ENCODE data around the gene PHF19.

DNA sequence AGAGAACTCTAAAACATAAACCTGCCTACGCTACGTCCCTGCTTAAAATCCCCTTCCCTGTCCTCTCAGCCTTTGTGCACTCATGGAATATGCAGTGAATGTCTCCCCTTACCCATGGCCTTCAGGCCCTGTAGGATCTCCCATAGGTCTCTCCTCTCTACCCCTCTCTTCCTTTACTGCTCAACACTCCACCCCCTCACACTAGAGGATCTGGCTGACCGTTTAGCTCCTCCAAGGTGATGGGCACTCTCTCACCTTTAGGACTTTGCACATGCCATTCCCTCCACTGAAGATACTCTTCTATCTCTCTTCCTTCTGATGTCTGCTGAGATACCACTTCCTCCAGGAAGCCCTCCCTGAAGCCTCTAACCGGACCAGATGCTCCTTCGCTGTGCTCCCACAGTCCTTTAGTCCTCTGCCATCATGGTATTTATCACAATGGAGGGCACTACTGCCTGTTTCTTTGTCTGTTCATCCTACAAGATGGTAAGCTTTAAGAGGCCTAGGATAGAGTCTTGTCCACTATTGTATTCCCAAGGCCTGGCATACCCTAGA, 20.0 kb downstream of the ORM2 start:
- PRO-cap = no peak
- RRBS, 2 experiments = no CpG with 5 or more reads among the region's 5 CpGs

DNA sequence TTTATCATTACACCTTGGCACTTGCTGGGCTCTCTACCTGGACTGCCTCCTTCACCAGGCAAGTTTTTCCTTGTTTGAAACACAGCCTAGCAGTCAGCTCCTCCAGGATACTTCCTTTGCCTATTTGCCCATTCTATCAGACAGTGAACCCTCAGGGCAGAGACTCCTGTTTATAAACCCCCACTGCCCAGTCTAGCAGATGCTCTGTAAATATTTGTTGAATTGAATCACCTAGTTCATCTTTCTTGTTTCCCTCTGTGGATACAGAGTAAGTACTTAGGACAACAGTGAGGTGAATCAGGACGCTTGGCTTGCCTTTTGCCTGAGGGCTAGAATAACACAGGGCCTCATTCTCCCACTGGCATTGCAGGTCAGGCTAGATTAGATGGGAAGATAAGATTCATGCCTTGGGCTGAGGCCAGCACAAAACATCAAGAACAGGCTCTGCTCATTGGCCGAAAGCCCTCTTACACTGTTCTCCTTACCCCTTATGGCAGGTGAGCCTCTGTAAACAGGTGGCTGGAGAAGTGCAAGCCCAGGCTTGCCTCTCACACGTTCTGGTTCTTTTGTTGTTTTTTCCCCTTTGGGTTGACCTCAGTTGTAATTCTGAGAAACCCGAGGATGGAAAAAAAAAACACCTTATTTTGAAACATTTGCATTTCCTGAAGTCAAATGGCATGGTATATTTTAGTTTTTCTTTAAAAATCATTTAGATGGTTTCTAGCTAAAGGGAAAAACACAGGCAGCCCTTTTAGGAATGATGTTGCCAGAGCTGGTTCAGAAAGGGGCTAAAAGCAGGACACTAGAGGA, 22.2 kb downstream of the TNFSF8 start:
- PRO-cap = no peak
- RRBS, 2 experiments = no CpG with 5 or more reads among the region's 4 CpGs

GRCh38 chr9:114953858-114954523, 23.6 kb upstream of the TNFSF8 start:
- PRO-cap = no peak
- RRBS, 2 experiments = no CpG with 5 or more reads among the region's 8 CpGs

GRCh38 chr9:115281861-115282346, 163.9 kb upstream of the TNC start:
- PRO-cap = no peak
- RRBS, 2 experiments = no CpG with 5 or more reads among the region's 4 CpGs

GRCh38 chr9:115475545-115476029, 357.6 kb upstream of the TNC start:
- PRO-cap = no peak
- RRBS, 2 experiments = no CpG with 5 or more reads among the region's 13 CpGs

GRCh38 chr9:115478249-115479061, 360.5 kb upstream of the TNC start:
- PRO-cap = no peak
- RRBS, 2 experiments = no CpG with 5 or more reads among the region's 11 CpGs

DNA sequence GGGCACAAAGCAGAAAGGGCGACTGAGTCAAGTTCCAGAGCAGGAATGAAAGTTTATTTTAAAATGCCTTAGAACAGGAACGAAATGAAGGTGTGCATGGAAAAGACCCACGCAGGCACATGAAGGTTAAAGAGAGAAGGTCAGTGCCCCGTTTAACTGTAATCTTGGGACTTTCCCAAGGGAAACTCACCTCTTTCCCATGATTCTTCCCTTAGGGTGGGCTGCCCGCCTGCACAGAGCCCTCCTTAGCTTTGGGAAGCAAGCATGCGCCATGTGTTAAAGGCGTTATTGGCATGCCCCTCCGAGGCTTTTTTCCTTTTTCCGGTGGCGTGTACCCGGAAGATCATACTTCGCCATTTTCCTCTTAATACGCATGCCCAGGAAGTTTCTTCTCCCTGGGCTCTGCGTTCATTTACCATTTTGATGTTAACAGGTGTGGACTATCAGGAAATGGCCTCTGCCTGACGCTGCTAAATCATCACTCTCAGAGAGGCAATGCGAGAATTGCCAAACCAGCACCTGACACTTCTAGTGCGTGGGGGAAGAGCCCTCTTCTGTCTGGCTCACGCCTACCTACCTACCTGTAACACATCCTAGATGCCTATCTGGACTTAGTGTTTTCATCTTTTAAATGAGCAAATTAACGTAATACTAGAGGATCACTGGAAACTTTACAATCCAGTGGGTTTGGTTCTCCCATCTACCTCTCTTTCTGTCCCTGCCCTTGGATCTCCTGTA, 409.5 kb upstream of the PAPPA start:
- PRO-cap = no peak
- RRBS, 2 experiments = no CpG with 5 or more reads among the region's 19 CpGs

DNA sequence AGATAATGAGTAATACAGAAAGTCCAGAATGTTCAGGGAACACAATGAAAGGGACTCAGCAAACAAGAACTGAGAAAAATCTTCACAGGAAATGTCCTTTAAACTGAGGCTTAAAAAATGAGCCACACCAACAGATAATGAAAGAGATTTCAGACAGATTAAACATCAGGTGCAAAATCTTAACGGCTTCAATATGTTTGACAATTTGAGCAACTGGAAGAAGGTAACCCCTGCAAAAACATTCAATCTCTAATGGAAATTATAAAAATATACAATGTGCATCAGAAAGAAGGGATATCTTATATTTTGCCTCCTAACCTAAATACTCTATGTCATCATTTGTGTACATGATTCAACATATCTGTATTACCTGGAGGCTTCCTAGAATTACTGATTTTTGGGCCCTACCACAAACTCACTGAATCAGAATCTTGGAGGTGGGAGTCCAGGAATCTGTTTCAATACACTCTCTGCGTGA, 373.1 kb upstream of the PAPPA start:
- PRO-cap = no peak
- RRBS, 2 experiments = no CpG with 5 or more reads among the region's 2 CpGs

GRCh38 chr9:116549264-116549801, 137.8 kb upstream of the TRIM32 start:
- PRO-cap = no peak
- RRBS, 2 experiments = no CpG with 5 or more reads among the region's 9 CpGs

DNA sequence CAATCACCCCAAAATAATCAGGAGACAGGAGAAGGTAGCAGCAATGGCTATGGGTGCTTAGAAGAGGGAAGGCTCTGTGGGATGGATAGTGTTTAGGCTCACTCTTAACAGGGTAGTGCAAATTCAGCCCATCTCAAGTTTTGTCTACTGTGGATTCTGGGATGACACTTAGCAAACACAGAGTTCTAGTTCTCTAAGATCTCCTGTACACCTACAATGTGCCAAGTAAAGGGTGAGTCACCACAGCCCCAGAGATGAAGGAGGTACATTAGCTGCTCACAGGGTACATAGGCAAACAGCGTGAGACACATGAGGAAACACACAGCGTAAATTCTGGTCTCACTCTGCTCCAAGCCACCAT, 9.0 kb downstream of the ASTN2 start:
- PRO-cap = no peak
- RRBS, 2 experiments = no CpG with 5 or more reads among the region's 2 CpGs

GRCh38 chr9:117546904-117547379, 132.1 kb upstream of the ASTN2 start:
- PRO-cap = no peak
- RRBS, 2 experiments = no CpG with 5 or more reads among the region's 16 CpGs

DNA sequence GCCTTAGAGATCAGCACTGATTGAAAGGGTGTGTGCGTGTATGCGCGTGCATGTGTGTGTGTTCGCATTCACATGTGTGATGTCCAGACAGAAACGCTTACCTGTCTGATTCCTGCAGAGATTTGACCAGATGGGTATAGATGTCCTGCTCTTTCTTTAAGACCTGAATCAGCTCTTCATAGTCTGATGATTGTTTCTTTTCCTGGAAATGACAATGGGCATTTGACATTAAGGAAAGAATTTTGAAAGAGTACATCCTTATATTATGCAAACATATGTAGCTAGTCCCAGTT, 102.8 kb downstream of the CDK5RAP2 start:
- PRO-cap = no peak
- RRBS, 2 experiments = no CpG with 5 or more reads among the region's 5 CpGs

GRCh38 chr9:120527663-120528015, 52.3 kb downstream of the CDK5RAP2 start:
- PRO-cap = no peak
- RRBS, 2 experiments = no CpG with 5 or more reads among the region's 1 CpG

DNA sequence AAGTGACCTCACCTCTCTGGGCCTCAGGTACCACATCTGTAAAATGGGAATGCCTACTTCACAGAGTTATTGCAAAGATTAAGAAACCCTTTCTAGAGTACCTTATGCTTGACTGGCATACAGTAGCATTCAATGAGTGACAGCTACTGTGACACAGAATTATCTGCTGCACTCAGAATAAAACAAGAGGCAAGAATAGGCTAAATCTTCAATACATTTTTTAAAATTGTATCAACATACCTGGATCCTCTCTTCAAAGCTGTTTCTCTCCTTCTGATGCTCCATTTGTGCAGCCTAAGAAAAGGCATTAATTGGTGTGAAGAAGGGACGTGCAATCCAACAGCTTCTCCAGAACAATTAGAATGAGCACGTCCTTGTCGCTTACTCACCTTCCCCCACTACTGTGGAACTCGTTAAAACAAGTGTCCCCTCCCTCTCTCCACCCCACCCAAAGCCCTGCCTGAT, 51.4 kb downstream of the CDK5RAP2 start:
- PRO-cap = no peak
- RRBS, 2 experiments = no CpG with 5 or more reads among the region's 4 CpGs

- PRO-cap = no peak
- RRBS, 2 experiments = no CpG with 5 or more reads among the region's 1 CpG
Measured at GRCh38 chr9:120550577-120550970, 29.4 kb downstream of the CDK5RAP2 start.

GRCh38 chr9:120567996-120568857, 11.7 kb downstream of the CDK5RAP2 start:
- PRO-cap = no peak
- RRBS, 2 experiments = no CpG with 5 or more reads among the region's 11 CpGs

GRCh38 chr9:120583850-120584559, 4.0 kb upstream of the CDK5RAP2 start:
- PRO-cap = unidirectional peak, minus-strand start at chr9:120584195
- RRBS, 2 experiments = no CpG with 5 or more reads among the region's 8 CpGs

- PRO-cap = no peak
- RRBS, 2 experiments = no CpG with 5 or more reads among the region's 3 CpGs
Measured at GRCh38 chr9:120830842-120831074, 12.0 kb downstream of the PSMD5 start.

GRCh38 chr9:120876906-120877818, at the start of gene PHF19:
Gene PHF19 (minus strand): TSS chr9:120877188.
- PRO-cap = no peak
- RRBS, 2 experiments = 1 to 2% methylated on average over 47 to 62 of the region's 105 CpGs

- PRO-cap = no peak
- RRBS, 2 experiments = no CpG with 5 or more reads among the region's 10 CpGs
Measured at GRCh38 chr9:120921487-120922215, 4.9 kb downstream of the TRAF1 start.